ENCODE measurements around the genes SGSH and AATK.

GRCh38 chr17:80186907-80187473 is 17.2 kb downstream of the CARD14 start:
- RRBS: no CpG with 5 or more reads among the region's 16 CpGs

DNA sequence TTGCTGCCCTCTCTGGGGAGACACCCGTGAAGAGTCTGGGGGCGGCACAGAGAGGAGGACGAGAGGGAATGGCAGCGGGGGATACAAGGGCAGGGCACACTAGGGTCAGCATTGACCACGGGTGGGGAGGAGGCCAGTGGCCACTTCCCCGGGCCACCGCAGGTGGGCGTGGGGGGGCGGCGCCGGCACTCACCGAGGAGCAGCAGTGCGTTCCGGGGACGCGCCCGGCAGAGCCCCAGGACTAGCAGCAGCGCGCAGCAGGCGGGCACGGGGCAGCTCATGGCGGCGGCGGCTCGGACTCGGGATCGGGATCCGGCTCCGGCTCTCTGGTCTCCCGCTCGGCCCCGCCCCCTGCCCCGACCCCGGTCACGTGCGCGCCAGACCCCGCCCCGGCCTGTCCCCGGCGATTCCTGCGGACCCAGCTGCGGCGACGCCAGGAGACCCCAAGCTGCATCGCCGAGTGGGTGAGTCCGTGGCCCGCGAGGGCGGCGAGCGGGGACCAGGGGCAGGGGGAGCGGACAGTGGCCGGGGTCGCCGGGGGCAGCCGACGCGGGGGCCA is at the start of gene SGSH:
Gene SGSH, minus strand, starts transcription at position 301 of the 559 bp plus-strand sequence.
- RRBS: 2% methylated on average over 20 of the region's 60 CpGs

GRCh38 chr17:80383516-80384451 is 31.2 kb upstream of the ENDOV start:
- RRBS: no CpG with 5 or more reads among the region's 15 CpGs

- RRBS: no CpG with 5 or more reads among the region's 12 CpGs
Measured at GRCh38 chr17:80389390-80389980, 25.5 kb upstream of the ENDOV start.

DNA sequence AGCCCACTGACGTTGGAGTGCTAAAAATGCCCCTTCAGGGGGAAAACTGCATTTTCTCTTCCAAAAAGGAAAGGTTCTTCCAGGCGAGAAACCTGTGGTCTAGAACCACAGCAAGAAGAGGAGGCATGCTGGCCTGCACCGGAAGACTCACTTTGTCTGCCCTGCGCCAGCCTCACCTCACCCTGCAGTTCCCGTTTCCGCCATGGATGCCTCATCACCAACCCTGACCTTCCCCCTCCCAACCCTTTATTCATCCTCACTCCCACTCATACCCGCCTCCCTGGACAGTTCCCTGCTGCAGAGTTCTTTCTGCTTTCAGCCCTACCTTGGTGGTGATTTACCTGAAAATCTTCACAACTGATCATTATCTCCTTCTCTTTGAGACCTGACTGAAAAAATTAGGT is 19.2 kb upstream of the ENDOV start:
- RRBS: no CpG with 5 or more reads among the region's 7 CpGs

DNA sequence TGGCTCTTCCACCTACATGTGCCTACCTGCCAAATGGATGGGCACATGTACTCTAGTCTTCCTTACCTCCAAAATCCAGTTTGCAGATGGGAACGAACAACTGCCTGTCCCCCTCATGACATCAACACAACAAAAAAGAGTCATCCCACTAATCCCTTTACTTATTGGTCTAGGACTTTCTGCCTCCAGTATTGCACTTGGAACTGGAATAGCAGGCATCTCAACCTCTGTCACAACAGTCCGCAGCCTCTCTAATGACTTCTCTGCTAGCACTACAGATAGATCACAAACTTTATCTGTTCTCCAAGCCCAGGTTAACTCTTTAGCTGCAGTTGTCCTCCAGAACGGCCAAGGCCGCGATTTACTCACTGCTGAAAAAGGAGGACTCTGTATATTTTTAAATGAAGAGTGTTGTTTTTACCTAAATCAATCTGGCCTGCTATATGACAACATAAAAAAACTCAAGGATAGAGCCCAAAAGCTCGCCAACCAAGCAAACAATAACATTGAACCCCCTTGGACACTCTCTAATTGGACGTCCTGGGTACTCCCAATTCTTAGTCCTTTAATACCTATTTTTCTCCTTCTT is 8.0 kb upstream of the ENDOV start:
- RRBS: no CpG with 5 or more reads among the region's 7 CpGs

DNA sequence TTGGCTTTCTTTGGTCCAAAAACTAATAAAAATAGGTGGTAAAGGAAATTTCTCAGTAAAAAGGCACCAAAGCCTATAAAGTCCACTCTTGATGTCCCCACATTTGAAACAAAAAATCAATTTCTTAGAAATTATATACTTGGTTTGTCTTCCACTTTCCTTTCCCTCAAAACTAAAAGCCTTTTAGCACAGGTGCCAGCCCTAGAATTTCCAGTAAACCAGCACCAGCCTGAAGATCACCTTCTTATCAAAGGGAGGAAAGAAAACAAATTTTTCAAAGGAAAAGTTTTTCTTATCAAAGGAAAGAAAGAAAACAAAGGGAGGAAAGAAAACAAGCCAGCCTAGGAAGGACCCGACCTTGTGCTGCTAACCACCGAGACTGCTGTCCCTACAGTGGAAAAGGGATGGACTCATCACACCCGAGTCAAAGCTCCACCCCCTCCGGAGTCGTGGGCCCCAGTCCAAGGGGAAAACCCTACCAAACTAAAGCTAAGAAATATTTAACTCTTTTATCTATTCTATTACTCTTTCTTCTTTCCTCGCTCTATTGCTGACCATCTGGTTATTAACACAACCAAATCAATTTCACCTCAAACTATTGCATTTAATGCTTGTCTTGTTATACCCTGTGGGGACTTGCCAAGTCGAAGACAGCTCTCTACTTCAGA is 6.2 kb upstream of the ENDOV start:
- RRBS: no CpG with 5 or more reads among the region's 7 CpGs

DNA sequence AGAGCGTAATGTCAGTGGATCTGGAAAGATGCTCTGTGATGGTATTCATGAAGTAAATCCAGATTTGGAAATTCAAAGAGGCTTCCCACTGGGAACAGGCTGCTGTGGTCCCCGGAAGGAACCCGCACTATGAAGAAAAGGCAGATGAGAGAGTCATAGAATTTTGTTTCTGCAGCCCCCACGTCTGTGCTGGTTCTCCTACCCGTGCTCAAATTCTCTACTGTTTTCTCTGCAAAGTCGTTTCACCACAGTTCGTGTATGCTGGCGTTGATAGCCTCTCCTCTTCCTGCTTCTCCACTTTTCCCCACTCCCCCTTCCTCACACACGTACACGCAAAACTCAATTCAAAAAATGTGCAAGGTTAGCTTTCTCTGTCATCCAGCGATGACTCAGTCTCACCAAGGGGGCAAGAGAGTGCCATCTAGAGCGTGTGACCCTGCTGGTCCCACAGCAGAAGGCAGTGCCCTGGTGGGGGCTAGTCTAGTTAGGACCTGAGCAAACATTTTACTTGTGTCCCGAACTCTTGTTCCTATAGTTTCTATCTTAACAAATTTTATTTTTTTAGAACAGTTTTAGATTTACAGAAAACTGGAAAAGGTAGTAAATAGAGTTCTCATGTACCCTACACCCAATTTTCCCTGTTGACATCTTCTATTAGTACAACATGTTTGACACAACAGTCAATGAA is 121.3 kb upstream of the CHMP6 start:
- RRBS: no CpG with 5 or more reads among the region's 13 CpGs

- RRBS: no CpG with 5 or more reads among the region's 25 CpGs
Measured at GRCh38 chr17:80891361-80892043, 100.1 kb upstream of the CHMP6 start.

GRCh38 chr17:80892060-80892540 is 99.5 kb upstream of the CHMP6 start:
- RRBS: no CpG with 5 or more reads among the region's 24 CpGs

GRCh38 chr17:80900731-80901356 is 90.8 kb upstream of the CHMP6 start:
- RRBS: no CpG with 5 or more reads among the region's 21 CpGs

DNA sequence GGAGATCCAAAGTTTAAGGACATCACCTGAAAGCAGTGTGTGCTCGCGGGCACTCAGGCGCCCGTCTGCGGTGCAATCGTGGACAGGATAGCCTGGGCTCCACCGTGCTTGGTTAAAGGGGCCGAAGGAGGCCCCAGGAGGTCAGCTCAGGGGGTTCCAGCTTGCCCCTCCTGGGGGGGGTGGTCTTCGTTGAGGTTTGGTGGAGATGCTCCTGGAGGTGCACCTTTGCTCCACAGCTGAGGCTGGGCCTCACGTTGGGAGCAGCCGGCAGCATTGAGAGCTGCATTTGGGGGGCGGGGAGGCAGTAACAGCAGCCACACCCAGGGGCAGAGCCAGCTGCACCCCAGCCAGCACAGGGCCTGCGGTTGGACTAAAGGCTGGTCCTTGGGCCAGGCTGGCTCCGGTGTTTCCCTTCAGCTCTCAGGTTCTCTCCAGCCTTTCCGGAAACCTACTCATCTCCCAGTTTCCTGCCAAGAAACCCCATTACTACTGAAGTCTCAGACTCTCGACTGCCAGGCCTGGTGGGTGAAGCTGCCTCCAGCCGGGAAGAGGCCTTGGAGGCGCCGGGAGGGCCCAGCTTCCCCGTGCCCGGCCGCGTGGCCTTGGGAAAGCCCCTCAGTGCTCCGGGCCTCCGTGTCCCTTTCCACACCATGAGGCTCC is 14.2 kb upstream of the BAIAP2 start:
- RRBS: 35% methylated on average over 6 of the region's 25 CpGs

GRCh38 chr17:81039705-81040666 is 5.0 kb downstream of the BAIAP2 start:
- RRBS: 22% methylated on average over 7 of the region's 27 CpGs

GRCh38 chr17:81049167-81049916 is 14.4 kb downstream of the BAIAP2 start:
- RRBS: 40% methylated on average over 2 of the region's 20 CpGs

DNA sequence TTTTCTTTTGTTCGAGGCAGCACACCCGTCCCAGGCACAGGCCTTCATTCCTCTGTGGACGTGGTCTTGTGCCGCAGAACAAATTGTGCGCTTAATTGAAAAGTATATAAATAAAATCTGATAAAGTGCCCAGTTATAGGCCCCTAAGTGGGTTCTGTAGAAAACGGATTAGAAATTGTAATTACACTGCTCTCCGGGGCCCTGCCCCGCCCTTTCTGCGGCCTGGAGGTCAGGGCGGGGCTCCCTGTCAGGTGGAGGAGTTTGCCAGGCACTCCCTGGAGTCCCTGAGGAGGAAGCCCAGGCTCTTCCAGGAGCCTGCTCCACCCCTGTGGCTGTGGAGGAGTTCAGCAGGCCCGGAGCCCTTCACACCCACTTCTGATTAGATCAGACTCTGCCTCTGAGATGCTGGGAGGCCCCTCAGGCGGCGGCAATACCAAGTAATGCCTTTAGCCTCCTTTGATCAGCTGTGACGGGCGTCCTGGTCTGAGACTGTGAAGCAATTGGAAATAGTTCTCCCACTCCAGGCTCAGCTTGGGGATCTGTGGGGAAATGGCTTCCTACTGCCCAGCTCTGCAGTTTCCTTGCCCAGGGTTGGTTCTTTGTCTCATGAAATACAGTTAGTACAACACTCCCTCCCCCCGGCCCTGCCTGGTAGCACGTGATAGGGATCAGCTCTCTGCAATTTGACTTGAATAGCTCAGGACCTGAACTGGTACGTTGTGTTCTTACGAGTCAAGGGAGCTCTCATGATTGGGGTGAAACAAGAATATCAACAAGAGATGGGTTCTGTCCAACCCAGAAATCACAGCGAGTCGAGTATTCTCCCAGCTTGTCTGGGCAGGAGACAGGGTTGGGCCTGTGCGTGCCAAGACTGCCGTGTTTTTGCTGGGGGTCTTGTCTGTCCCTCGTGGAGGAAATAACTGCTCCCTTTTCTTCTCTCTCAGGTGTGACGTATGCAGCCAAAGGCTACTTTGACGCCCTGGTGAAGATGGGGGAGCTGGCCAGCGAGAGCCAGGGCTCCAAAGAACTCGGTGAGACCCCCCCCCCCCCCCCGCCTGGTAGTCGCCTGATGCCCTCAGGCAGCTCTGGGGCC is 22.3 kb downstream of the BAIAP2 start:
- RRBS: no CpG with 5 or more reads among the region's 30 CpGs

DNA sequence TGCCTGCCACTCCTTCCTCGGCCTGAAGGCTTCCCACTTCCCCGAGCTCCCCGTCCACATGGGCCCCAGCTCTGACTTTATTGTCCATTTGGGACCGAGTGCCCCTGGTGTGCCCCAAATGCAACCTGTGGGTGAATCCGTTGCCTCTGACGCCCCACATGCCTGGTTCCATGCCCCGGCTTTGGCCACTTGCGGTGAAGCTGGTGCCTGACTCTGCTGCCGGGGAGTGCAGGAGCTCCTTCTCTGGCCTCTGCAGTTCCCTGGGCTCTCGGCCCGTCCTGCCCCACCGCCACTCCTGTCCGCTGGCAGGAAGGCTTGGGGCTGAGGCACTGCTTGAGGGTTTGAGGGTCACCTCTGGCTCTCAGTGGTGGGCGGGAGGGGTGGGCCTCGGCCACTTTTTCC is 50.8 kb downstream of the BAIAP2 start:
- RRBS: 84% methylated on average over 2 of the region's 15 CpGs

GRCh38 chr17:81166064-81166319 is at the start of gene AATK:
Gene AATK, minus strand, starts transcription at chr17:81166221.
- RRBS: 3% methylated on average over 35 of the region's 45 CpGs

- RRBS: no CpG with 5 or more reads among the region's 28 CpGs
Measured at GRCh38 chr17:81234897-81235898, 3.7 kb downstream of the TEPSIN start.

DNA sequence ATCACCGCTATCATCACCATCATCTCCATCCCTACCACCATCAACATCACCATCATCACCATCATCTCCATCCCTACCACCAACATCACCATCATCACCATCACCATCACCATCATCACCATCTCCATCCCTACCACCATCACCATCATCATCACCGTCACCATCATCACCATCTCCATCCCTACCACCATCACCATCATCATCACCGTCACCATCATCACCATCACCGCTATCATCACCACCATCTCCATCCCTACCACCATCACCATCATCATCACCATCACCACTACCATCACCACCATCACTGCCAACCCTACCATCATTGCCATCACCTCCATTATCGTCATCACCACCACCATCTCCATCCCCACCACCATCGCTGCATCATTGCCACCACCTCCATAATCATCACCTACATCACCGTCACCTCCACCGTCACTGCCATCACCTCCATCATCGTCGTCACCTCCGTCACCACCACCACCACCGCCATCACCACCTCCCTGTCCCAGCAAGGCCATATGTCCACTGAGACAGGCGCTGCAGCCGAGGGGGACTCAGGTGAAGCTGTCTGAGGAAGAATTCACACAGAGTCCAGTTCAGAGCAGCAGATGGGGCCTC is 14.6 kb downstream of the NDUFAF8 start:
- RRBS: no CpG with 5 or more reads among the region's 14 CpGs

DNA sequence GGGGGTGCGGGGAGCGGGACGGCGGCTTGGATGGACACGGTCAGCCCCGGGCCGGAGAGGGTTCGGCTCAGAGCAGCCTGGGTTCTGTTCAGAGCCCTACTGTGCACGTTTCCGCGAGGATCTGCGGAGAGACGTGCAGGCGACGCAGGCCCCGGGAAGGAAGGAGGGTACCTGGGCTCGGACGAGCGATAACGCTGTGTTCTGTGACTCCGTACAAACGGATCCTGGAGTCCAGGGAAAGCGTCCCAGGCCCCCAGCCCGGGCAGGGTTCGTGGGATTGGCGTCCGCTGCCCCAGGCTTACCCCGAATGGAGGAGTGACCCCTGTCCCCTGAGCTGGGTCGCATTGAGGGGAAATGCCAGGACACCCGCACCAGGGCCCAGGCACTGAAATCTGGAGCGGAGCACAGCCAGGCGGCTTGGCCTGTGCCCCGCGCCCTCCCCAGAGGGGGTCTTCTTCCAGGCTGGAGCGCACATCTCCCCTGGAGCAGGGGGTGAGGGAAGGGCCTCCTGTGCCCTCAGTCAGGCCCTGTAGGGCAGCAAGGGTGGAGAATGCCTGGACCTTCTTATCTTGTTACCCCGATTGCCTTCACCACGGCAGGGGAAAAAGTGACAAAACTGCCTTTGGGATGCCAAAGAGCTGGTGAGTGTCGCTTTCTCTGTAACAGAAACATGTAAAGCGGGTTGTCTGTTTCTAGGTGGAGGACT is 48.5 kb upstream of the BAHCC1 start:
- RRBS: 8% methylated on average over 12 of the region's 39 CpGs